ENCODE measurements around a stretch of chr12.

- PRO-cap, result no peak
Measured at GRCh38 chr12:16315-17043, 50.1 kb upstream of the IQSEC3 start.

- PRO-cap, result no peak
Measured at GRCh38 chr12:76257-76603, 9.7 kb downstream of the IQSEC3 start.

DNA sequence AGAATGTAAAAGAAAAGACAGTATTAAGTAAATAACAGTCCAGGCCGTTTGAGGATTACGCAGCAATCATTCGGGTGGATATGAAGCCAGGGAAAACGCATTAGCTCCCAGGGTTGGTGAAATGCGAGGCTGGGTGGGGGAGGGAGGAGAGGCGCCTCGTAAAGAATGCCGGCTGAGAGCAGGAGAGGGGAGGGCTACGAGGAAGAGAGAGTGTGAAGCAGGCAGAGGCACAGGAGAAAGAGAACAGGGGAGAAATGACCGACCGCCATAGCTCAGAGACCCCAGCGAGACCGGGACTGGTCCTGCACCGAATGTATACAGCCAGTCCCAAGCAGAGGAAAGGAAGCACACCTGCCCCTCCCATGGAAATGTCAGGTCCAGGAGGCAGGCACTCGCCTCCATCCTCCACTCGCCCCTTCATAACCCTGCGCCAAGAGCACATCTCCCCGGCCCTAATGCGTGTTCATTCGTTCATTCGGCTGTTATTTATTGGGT, 73.1 kb downstream of the IQSEC3 start:
- PRO-cap, result no peak

DNA sequence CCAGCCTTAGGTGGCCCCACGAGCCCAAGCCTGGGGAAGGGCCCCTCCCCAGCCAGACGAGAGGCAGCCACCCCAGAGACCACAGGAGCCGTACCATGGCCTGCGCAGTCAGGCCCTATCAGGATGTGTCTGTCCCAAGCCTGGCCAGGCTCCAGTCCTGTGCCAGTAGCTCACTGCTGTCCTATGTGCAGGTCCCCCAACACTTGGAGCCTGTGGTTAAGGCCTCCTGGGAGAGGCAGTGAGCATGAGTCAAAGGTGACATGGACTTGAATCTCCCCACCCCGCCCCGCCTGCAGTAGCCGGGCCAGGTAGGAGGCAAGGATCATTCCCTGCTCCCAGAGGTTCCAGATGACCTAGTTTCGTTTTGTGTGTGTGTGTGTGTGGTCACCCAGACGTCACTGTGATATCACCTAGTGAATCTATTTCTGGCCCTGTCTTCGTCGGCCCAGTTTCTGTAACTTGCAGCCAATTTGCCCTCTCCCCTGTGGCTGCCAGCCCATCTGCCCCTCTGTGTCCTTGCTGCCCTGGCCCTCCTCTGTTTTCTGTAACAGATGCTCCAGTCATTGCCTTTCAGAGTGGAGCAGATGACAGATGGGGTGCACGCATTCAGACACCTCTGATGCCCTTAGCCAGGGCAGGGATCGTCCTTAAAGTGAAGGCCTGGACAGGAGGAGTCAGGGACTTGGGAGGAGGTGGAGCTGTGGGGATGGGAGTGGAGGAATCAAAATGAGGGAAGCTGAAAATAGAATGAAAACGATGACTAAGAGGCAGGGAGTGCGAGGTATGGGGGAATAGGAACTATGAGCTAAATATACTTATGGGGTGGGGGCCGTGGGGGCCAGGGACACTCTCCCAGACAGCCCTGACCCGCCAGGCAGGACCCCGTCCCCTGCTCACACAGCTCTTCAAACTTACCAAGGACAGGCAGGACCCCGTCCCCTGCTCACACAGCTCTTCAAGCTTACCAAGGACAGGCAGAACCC, 37.4 kb downstream of the SLC6A12 start:
- PRO-cap, result bidirectional peak, plus-strand start at position 573 of the sequence, minus-strand start at position 350 of the sequence; bidirectional peak, plus-strand start at position 745 of the sequence, minus-strand start at position 654 of the sequence

- PRO-cap, result no peak
Measured at GRCh38 chr12:179270-180203, 34.4 kb downstream of the SLC6A12 start.

- PRO-cap, result no peak
Measured at GRCh38 chr12:236887-237325, 22.9 kb upstream of the SLC6A12 start.

GRCh38 chr12:296779-297177, 34.1 kb upstream of the SLC6A13 start:
- PRO-cap, result no peak

GRCh38 chr12:358532-358862, 30.6 kb downstream of the KDM5A start:
- PRO-cap, result no peak

- PRO-cap, result no peak
Measured at GRCh38 chr12:377617-378075, 11.5 kb downstream of the KDM5A start.

GRCh38 chr12:453251-454094, 6.3 kb upstream of the B4GALNT3 start:
- PRO-cap, result no peak

DNA sequence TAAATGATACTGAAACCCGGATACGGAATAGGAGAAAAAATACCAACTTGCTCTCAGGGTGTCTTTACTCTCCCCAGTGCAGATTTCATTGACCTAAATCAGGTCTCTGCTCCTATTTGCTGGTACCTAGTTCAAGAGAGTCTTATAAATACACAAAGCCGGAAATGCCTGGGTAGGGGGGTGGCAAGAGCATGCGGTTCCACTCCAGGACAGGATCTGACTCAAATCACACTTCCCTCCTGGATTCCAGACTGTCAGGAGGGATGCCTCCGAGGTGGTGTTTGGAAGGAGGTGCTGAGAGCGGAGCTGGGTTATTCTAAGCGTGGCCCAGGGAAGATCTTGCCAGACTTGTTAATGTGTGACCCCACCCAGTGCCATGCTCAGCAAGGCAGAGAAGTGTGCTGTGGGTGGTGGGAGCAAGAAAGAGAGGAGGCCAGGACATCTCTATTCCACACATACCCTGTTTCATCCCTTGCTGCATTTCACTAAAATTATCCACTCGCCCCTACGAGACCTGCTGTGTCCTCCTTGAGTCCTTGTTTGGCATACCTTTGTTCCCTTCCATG, 49.8 kb downstream of the B4GALNT3 start:
- PRO-cap, result unidirectional peak, plus-strand start at position 249 of the sequence

DNA sequence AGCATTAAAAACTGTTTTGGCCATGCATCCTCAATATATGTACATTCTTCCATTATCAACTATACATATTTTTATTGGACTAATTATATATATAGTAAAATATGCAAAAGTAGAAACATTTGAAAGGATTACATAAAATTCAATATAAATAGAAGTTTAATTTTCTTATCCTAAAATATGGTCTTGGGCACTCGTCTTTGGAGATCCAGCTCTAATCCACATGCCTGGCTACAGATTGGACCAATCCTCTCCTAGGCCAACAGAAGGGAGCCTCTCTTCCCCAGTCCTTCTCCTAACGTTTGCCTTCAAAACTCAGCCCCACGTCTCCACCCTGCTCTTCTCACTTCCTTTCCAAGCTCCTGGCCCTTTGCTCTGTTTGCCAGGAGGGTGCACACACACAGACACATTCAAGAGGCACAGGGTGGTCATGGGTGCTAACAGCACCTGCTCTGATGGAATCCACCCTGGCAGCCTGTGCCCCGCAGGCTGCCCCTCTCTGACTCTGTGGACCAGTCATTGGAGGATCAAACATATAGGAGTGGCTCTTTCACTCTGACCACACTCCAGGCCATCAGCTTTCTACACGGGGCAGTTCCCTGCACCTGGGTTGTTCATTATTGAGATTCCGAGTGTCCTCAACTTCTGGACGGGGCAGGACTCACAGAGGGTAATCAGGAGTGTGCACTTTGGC, 95.0 kb downstream of the NINJ2 start:
- PRO-cap, result no peak

- PRO-cap, result no peak
Measured at GRCh38 chr12:583230-584188, 79.7 kb downstream of the NINJ2 start.

GRCh38 chr12:642577-643526, 20.4 kb downstream of the NINJ2 start:
- PRO-cap, result unidirectional peak, plus-strand start at chr12:642679; unidirectional peak, plus-strand start at chr12:642720; bidirectional peak, plus-strand start at chr12:642829, minus-strand start at chr12:642882; bidirectional peak, plus-strand start at chr12:643036, minus-strand start at chr12:643032

DNA sequence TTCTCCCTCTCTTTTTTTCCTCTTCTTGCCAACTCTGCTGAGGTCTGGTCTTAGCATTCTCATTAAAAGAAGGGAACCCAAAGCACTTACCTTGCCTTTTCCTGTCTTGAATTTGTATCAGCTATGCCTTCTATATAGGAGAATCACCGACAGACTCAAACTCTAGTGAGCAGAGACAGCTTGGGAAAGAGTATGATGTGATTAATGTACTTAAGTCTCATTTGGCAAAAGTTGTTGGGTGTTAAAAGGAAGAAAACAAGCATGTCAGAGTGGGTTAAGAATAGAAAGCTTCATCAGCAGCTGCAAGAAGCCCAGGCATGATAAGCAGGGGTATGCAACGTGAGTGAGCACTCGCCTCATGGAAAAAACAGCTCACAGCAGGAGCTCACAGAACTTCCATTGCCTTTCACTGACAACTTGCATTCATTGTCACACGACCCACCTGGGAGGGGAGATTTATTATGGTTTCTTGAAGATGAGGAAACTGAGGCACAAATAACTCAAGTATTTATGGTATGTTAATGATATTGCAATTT, 35.9 kb upstream of the WNK1 start:
- PRO-cap, result no peak

- PRO-cap, result no peak
Measured at GRCh38 chr12:754810-755483, 2.6 kb downstream of the WNK1 start.

DNA sequence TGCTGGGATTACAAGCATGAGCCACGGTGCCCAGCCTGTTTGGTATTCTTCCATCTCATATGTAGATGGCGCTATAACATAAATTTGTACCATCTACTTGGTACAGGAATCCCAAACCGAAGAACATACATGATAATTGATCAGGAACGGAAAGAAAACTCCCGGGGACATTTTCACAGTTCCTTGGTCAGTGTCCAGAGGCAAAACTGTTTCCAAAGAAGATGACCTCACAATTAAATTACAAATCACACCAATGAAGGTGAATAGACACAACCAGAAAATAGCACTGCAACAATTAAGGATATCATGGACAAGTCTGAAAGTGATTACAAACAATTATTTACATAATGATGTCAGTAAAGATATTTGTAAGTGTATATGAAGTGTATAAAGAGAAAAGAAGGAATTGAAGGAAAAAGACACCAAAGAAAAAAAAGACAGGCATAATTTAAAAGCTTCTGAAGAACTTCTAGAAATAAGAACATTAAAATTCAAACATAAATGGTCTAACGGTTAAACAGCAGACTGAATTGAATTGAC, 64.2 kb downstream of the WNK1 start:
- PRO-cap, result no peak

GRCh38 chr12:857040-857548, 92.4 kb downstream of the RAD52 start:
- PRO-cap, result no peak

- PRO-cap, result no peak
Measured at GRCh38 chr12:884947-885561, 64.4 kb downstream of the RAD52 start.

- PRO-cap, result no peak
Measured at GRCh38 chr12:910286-911431, 38.8 kb downstream of the RAD52 start.